Ureter (tissue), 1 donor: ENCODE data around the genes CLIC5, ADGRF5, MMUT and GLYATL3.

- PRO-cap = no peak
Observed at GRCh38 chr6:46014973-46016009, at the start of gene CLIC5. Gene CLIC5, minus strand, starts transcription at chr6:46015860.

- PRO-cap = no peak
Observed at GRCh38 chr6:46044763-46045425, 29.2 kb upstream of the CLIC5 start.

DNA sequence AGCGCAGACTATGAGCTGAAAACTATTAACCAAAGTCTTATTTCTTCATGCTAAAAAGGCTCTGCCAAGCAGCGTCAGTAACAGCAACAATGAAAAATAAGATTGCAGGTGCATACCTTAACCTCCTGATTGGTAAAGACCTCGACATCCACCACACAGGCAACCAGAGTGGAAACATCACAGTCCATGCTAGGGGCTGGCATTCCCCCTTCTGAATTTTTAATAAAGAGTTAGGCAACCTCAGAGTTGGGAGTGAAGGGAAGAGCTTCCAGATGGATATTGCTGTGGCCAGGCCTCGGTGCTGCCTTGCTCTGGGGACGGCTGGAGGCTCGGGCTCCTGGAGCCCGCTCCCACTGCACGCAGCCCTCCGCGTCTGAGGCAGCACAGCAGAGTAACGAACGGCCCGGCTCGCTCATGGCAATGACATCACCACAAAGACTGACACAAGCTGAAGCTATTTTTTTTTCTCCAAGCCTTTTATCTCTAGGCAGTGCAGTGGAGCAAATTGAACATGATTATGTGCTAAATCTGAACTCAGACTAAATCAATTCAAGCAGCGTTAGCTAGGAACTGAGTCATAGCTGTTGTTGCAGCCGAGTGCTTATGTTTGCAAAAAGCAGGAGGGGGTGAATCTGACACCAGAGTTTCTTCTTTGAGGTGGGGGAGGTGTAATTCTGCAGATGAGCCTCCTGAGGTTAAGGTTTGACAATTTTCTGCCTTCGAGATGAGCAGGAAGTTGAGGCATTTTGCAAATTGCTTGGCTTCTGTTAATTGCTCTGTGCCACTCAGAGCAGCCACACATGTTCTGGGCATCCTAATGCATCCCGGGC is 154.7 kb upstream of the ENPP5 start:
- PRO-cap = no peak

DNA sequence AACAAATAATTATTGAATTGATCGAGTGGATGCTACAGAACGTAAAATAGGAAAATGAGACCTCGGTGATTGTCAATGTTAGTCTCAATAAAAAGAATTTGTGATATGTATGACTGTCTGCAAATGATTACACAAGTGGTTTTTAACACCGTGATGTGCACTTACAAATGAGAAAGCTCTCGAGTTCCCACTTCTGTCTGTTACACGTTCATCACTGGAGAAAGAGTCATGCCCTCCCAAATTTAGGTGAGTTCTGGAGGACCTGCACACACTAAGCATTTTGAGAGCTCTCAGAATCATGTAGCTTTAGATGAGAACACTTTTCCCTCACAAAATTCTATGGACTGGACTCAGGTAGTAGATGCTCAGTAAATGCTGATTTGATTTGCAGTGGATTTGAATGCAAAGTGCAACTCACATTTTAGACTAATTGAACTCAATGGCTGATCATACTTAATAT is 1.8 kb downstream of the RCAN2 start:
- PRO-cap = no peak

DNA sequence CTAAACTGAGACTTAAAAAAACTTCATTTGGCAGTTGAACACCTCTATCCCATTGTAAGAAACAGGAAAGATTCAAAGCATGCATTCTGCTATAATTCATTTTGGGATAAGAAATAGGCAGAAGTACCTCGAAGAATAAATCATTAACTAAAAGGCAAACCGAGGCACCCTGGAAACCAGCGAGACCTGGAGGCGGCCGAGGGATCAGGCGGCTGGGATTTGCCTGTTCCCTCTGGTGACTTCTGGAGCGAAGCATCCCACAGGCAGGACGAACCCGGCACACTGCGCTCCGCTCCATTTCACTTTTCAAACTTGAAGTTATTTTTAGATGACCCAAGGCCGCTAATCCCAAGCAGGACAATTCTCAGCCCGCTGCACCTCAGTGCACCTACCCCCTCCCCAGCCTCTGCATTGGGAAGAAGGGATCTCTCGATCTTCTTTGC is 920 bp downstream of the RCAN2 start:
- PRO-cap = no peak

- PRO-cap = no peak
Observed at GRCh38 chr6:46508923-46509768, 17.9 kb upstream of the RCAN2 start.

DNA sequence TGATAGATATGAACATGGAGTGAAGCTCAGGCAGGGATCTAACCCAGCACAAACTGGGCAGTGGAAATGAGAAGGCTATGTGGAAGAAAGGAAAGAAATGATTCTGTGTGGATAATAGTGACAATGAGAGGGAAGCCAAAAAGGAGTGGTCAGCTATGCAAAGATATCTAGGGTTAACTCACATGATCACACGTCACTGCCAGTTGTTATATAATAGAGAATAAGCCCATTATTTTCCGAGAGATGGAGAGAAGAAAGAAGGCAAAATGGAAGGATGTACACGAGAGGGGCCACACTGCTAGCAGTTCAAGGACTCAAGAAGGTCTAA is 18.7 kb upstream of the RCAN2 start:
- PRO-cap = no peak

- PRO-cap = no peak
Observed at GRCh38 chr6:46730814-46731440, 4.2 kb downstream of the PLA2G7 start.

DNA sequence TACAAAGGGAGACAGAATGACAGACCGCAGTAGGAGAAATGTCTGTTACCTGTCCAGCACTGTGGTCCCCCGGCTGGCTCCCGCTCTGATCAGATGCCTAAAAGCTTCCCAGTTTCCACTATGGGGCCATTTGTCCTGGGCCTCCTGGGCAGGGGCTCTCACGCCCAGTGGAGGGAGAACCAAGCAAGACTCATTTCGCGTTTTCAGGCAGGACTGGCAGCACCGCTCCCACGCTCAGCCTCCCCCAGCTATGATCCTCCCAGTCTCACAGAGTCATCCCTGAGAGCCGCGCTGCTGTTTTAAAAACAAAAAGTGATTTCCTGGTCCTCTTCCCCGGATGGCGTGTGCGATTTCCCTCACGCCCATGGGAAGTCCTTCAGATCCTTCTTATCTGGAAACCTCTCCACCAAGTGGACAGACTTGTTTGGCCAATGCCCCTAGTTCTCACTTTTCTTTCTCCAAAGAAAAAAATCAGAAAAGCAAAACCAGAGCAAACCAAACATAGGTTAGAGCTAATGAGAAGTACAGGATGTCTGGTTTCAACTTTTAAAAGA is at the start of gene ADGRF5:
Gene ADGRF5, minus strand, starts transcription at position 275 of the 554 bp plus-strand sequence.
- PRO-cap = bidirectional peak, plus-strand start at position 414 of the sequence, minus-strand start at position 275 of the sequence

DNA sequence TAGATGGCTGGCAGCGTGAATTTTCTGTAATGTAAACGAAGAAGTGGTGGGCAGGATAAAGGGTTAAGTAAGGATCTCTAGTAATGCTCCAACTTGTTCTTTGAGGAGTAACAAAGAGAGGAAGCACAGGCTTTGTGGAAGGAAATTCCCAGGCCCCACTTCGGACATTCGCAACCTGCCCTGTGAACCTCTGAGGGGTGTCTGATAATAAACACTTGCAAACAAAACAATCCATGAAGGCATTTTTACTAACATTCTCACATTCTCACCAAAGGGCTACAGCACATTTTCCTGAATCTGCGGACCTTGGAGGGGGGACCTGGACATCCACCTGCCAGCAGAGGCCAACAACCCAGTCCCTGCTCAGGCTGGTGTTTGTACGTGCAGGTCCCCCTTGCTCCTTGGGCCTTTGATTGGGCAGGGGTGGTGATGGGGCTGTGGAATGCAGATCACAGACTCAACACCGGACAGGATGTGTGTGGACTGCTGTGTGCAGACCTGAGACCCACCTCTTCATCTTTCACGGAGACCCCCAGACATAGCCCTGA is 25.9 kb upstream of the ADGRF5 start:
- PRO-cap = no peak

GRCh38 chr6:47700173-47700518 is 1.8 kb downstream of the ADGRF4 start:
- PRO-cap = no peak

DNA sequence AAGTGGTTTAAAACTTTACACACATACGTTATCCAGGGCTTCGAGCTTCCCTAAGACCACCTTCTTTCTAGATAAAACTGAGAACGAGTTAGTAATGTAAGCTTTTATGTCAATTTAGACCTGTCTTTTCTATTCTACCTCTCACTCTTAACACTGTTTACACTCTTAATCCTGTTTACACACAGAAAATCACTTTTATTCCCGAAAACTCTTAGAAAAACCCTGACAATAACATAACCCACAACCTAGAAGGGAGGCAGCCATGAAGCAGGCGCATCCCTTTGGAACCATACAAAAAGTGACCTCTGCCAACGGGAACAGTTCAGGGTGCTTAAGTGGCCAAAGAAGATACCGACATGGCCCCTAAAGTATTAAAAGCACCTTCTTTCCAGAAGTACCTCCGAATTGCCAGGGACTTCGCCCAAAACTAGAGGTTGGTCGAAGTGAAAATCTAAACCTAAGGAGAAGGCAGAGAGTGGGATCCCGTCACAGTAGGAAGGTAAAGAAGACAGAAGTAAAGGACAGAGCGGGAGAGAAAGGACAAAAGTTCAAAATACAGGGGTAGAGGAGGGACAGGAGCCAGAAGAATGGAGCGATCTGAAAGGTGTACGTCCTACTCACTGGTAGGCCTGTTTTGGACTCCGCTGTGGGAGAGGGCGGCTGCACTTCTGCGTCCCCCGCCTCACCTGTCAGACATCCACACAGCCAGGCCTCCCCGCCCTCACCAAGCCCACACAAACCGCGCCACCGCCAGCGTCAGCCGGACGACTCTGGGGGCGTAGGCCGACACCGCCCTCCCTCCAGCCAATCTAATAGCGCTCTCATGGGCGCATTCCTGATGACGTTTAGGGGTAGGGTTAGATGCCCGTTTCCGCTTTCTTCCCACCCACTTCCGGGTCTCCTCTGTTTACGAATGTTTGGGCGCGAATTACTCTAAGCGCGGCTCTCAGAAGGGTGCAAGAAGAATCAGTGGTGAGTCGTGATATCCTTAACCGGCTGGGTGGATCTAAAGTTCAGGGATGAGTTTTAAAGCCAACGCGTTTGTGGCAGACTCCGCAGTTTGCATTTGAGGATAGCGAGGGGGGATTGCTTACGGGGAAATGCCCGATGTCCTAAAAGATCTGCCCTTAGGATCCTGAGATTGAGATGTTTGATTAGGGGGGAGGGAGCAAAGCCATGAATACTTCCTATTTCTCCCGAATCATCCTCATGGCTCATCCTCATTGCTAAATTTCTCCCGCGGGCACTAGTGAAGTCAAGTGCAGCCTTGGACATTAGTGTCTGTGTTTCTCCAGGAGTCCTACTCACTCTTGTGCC is at the start of gene MMUT:
Gene MMUT, minus strand, starts transcription at position 772 of the 1,317 bp plus-strand sequence.
- PRO-cap = bidirectional peak, plus-strand start at position 914 of the sequence, minus-strand start at position 736 of the sequence

- PRO-cap = no peak
Observed at GRCh38 chr6:49499714-49500177, at the start of gene GLYATL3. Gene GLYATL3, plus strand, starts transcription at chr6:49499923.

DNA sequence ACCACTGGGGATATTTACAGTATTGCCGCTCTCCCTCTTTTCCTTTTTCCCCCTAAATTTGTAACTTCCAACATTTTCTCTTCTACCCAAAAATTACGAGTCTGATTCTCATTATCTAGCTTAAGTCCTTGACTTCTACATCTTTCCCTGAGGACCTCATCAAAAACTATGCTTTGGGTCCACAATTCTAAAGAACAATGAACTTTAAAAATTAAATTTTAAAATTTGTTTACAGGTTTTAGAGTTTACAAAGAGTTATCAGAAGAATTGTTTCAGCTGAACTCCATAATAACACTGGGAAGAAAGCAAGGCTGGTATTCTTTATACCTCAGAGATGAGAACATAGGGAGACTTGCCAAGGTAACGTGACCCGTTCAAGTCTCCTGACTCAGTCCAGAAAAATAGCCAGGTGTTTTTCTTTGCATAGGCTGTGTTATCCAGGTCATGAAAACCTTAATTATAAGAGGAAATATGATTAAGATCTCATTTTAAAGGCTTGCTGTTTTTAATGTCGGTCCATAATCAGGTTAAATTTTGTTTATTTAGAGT is 8.6 kb upstream of the C6orf141 start:
- PRO-cap = no peak

DNA sequence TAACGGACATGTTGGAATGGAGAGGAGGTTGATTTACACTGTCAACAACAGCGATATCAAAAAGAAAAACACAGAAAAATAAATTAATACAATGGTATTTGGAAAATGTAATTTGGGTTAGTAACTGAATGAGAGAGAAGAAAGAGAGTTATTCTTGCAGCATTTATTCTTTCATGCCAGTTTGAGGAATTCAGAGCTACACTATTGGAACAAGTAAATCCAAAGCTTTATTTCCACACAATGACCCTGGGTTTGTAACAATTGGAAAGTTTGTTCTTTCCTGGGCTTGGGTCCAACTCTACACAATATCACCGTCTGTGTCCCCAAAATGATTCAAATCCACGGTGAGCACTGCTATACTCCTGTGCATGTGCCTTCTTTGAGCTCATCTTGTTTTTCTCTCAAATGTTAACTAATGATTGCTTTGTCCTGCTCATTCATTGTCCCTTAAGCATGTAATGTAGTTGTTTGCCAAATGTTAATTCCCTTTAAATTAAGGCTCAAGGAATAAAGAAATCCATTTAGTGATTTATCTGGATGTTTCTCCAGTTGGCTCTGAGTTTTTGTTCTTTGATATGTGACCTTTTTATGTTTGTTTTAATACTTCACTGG is 20.4 kb upstream of the CRISP3 start:
- PRO-cap = no peak

GRCh38 chr6:49797202-49797762 is 10.2 kb upstream of the PGK2 start:
- PRO-cap = no peak

GRCh38 chr6:50846417-50846800 is 27.7 kb downstream of the TFAP2B start:
- PRO-cap = no peak

DNA sequence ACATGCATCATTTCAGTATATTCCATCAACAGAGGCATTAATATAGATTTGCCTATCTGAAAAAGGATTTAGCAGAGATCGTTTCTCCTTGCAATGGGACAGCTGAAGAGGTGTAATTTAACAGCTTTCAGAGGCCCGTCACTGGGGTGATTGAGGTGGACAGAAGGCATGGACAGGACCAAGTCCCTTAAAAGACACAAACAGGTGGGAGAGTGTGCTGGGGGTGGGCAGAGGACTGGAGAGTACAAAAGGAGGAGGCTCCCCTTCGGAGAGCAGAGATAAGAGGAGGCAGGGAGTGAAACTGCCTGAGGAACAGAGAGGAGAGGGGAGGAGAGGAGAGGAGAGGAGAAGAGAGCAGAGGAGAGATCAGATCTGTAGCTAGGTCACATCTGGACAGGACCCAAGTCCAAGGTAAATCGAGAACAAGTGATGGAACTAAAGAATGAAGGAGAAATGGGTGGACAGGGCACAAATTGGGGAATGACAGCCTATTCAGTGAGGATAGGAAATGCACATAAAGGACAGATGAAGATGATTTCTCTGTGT is 48.7 kb upstream of the PKHD1 start:
- PRO-cap = no peak

- PRO-cap = no peak
Observed at GRCh38 chr6:52307762-52308631, 23.5 kb upstream of the MCM3 start.

DNA sequence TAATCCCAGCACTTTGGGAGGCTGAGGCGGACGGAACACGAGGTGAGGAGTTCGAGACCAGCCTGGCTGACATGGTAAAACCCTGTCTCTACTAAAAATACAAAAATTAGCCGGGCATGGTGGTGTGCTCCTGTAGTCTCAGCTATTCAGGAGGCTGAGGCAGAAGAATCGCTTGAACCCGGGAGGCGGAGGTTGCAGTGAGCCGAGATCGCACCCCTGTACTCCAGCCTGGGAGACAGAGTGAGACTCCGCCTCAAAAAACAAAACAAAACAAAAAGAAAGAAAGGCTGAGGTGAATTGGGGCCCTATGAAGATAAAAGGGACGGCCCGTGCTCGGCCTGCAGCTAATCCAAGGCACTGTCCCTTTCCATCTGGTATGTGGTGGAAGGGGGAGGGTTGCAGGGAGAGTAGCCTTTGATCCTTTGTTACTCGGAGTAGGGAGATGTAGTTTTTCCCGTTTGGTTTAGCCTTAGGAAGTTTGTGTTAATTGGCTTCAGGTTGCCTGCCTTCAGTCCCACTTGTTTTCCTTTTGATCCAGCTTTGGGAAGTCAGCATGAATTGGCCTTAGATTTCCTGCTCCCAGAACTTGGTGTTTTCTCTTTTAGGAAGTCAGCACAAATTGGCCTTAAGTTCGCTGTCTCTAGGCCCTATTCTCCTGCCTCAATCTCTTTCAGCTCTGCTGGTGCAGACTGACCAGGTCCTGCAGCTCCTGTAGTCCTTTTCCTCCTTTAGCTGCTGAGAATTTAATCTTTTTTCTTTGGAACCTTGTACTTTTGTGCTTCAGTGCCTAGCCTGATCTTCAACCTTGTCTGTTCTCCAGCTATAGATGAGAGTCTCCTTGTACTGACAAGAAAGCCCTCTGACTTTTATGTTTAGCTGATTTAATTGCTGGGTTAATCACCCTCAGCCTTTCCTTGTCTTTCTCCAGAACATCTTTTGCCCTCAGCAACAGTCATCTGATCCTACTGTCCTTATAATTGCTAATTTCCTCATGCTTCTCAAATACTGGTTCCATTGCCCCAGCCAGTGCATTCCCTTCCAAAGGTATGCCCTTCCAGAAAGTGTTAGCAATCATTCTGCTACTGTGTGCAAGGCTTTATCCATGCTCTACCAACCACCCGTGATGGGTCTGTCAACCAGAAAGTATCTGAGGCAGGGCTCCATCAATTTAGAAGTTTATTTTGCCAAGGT is 35.9 kb upstream of the PAQR8 start:
- PRO-cap = no peak